Pericardium (tissue), 1 donor: Measurements from ENCODE around the genes DCLRE1A and HSPA12A.

- RRBS = no CpG with 5 or more reads among the region's 47 CpGs
These were observed at the start of gene DCLRE1A for GRCh38 chr10:113853723-113854744. TSS of gene DCLRE1A (minus strand) at chr10:113854082.

DNA sequence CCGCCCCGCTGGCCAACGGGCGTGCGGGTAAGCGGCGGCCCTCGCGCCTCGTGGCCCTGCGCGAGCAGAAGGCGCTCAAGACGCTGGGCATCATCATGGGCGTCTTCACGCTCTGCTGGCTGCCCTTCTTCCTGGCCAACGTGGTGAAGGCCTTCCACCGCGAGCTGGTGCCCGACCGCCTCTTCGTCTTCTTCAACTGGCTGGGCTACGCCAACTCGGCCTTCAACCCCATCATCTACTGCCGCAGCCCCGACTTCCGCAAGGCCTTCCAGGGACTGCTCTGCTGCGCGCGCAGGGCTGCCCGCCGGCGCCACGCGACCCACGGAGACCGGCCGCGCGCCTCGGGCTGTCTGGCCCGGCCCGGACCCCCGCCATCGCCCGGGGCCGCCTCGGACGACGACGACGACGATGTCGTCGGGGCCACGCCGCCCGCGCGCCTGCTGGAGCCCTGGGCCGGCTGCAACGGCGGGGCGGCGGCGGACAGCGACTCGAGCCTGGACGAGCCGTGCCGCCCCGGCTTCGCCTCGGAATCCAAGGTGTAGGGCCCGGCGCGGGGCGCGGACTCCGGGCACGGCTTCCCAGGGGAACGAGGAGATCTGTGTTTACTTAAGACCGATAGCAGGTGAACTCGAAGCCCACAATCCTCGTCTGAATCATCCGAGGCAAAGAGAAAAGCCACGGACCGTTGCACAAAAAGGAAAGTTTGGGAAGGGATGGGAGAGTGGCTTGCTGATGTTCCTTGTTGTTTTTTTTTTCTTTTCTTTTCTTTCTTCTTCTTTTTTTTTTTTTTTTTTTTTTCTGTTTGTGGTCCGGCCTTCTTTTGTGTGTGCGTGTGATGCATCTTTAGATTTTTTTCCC lies 1.6 kb downstream of the ADRB1 start:
- RRBS = 4% methylated on average over 28 of the region's 90 CpGs

DNA sequence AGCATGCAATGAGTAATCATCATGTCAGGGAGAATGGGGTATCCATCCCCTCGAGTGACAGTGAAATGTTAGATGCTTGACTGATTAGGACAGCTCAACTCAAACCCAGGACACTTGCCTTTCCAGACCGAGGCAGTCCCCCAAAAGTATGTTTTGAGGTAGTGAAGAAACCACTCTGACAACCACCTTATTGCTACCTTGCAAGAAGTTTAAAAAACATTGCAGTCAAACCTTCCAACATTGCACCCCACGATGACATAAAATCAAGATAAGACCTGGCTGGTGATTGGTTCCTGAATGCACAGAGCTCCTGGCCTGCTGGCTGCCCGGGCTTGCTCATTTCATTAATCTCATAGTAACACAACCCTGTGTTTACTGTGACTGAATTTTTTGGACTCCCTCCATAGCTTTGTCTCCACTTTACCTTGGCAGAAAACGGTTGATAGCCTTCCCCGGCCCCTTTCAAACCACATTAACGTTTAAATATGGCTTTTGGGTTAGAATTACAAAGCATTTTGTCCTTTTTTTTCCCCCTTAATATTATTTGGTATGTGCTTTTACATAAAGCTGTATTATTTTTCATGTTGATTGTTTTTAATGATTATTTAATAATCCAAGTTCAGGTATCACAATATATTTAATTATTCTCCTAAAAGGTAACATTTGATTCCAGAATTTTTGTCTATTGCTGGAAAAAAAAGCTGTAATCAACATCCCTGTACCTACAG lies 27.5 kb downstream of the VWA2 start:
- RRBS = no CpG with 5 or more reads among the region's 7 CpGs

DNA sequence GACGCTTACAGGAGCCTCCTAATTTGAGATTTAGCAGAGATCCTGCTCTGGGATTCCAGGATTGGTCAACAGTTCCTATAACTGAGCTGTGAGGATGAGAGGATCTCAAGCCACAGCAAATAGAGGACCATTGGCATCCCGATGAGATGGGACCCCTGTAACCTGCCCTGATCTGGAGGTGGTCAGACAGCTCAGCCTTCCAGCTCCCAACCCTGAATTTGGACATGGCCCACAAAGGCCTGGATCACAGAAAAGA lies 32.9 kb downstream of the VWA2 start:
- RRBS = no CpG with 5 or more reads among the region's 2 CpGs

DNA sequence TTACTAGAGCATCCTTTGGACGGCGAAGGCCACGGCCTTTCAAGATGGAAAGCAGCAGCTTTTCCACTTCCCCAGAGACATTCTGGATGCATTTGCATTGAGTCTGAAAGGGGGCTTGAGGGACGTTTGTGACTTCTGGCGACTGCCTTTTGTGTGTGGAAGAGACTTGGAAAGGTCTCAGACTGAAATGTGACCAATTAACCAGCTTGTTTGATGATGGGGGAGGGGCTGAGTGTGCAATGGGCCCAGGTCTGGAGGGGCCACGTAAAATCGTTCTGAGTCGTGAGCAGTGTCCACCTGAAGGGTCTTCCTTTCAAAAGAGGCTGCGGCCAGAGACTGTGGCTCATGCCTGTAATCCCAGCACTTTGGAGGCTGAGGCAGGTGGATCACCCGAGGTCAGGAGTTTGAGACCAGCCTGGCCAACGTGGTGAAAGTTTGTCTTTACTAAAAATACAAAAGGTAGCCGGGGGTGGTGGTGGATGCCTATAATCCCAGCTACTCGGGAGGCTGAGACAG lies 52.7 kb downstream of the VWA2 start:
- RRBS = no CpG with 5 or more reads among the region's 13 CpGs

DNA sequence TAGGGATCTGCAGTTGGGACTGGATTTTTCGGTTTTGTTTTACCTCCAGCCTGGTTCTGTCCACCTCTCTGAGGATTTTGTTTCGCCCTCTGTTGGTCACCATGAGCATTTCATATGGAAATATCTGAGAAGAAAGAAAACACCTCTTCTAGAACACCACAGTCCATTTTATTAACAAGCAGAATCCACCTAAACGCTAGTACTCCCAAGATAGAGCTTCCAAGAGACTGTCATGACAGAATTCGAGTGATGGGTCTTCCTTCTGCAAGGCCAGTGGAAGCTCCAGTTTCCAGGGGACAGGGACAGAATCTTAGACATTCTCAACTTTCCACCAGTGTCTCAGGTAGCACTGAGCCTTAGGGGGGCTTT lies 33.5 kb upstream of the AFAP1L2 start:
- RRBS = no CpG with 5 or more reads among the region's 4 CpGs

GRCh38 chr10:114489564-114490367 lies 85.5 kb upstream of the AFAP1L2 start:
- RRBS = no CpG with 5 or more reads among the region's 13 CpGs

GRCh38 chr10:114518552-114518968 lies 114.3 kb upstream of the AFAP1L2 start:
- RRBS = no CpG with 5 or more reads among the region's 2 CpGs

DNA sequence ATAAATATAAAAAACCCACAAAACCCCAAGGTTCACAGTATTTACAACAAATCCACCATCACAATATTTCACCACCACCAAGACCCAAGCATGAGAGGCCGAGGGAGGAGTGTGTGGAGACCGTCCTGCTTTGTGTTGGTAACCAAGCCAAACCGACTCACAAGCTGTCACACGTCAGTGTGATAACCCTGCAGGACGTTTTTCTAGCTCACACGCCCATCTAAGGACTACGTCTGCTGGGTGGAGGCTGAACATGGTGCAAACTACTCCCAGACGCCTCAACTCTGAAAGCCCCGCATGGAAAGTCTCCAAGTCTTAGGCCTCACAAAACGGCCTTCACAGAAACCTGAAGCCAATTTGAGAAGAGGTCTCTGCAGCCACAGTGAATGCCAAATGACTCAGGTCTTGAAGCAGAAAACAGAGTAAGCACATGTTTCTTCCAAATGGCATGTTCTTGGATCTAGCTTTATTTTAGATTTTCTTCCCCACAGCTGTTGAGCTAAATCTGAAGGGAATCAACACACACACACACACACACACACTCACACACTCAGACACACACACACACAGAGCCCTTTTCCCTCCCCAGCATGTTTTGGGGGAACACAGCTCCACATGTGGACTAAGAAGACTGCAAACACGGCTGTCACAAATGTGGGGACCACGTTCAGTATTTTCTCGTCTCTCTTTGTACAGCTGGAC lies 116.5 kb downstream of the ABLIM1 start:
- RRBS = no CpG with 5 or more reads among the region's 13 CpGs

DNA sequence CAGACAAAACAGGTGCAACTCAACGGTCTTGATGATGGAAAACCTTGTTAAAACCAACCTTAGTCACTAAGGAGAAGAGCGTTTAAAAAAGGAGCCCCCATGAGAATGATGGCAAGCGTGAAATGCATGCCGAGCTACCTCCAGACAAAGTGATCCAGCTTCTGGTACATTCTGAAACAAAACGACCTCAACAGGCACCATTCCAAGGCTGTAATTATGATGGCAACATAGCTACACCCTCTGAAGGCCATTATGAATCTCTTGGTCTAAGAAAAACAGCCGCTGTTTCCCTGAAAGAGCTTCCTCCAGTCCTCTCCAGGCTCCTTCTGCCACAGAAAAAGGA lies 49.9 kb upstream of the ABLIM1 start:
- RRBS = no CpG with 5 or more reads among the region's 6 CpGs

GRCh38 chr10:114768962-114769328 lies 52.6 kb upstream of the FHIP2A start:
- RRBS = no CpG with 5 or more reads among the region's 8 CpGs

GRCh38 chr10:115093841-115094562 lies 837 bp downstream of the ATRNL1 start:
- RRBS = 3% methylated on average over 25 of the region's 52 CpGs

DNA sequence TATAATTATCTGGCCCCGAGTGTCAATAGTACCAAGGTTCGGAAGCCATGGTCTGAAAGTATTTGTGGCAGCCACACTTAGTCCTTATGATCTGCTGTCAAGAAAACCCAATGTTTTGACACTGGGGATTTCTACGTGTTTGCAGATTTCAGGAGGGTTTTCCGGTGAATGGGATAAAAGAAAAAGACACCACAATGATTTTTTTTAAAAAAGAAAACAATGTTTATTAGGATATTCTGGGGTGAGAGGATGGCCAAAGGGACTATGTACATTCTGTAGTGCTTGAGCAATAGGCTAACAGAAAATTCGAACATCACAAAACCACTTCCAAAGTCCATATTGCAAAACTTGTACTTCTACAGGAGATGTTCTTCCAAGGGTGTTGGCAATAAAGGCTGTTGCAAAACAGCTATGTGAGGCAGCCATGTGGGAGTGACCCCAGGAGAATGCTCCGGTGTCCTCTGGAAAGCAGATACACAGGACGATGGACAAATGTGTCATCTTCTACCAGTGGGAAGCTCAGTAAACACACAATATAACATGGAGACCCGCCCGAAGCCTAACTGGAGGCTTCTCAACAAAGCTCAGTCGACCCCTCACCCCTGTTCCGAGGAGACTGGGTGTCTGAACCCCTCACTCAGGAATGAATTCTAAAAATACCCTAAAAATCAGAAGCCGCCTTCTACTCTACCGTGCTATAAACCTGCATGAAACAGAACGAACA lies 216.1 kb downstream of the GFRA1 start:
- RRBS = no CpG with 5 or more reads among the region's 14 CpGs

DNA sequence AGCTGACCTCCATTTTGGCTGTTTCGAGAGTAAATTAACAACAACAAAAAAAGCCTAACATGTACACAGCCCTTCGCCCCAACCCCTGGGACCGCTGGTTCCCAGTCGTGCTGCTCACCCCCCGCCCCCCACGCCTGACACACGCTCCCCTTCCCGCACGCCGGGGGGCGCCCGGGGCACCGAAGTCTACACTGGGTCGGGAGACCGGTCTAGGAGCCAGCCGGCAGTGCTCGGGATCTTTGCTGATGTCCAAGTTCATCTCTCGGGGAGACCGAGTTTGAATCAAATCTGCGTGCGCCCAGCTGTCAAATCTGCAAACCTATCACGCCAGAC lies 1.0 kb upstream of the GFRA1 start:
- RRBS = no CpG with 5 or more reads among the region's 22 CpGs

DNA sequence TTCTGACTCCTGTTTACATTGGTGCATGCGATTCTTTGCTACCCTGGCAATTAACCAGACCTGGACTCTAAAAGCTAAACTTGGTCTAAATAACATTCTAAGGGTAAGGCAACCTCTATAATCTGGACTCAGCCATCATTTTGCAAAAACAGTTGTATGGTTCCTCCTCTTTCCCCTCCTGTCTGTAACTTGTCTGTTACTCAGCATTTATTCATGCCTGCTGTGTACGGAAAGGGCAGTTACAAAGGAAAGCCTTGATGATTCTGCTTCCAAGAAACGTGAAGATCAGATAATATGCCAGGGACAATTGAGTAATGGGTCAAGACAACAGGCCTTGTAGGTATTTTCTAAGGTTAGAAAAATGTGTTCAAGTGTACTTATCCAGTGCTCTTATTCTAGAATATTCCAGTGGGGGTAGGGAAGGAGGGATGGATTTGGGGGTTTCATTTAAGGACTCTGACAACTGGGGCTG lies 1.8 kb upstream of the C10orf82 start:
- RRBS = no CpG with 5 or more reads among the region's 3 CpGs

- RRBS = no CpG with 5 or more reads among the region's 4 CpGs
These were observed 18.4 kb upstream of the C10orf82 start for GRCh38 chr10:116688290-116688489.

- RRBS = 2% methylated on average over 6 of the region's 66 CpGs
These were observed 483 bp downstream of the HSPA12A start for GRCh38 chr10:116741779-116742387.

DNA sequence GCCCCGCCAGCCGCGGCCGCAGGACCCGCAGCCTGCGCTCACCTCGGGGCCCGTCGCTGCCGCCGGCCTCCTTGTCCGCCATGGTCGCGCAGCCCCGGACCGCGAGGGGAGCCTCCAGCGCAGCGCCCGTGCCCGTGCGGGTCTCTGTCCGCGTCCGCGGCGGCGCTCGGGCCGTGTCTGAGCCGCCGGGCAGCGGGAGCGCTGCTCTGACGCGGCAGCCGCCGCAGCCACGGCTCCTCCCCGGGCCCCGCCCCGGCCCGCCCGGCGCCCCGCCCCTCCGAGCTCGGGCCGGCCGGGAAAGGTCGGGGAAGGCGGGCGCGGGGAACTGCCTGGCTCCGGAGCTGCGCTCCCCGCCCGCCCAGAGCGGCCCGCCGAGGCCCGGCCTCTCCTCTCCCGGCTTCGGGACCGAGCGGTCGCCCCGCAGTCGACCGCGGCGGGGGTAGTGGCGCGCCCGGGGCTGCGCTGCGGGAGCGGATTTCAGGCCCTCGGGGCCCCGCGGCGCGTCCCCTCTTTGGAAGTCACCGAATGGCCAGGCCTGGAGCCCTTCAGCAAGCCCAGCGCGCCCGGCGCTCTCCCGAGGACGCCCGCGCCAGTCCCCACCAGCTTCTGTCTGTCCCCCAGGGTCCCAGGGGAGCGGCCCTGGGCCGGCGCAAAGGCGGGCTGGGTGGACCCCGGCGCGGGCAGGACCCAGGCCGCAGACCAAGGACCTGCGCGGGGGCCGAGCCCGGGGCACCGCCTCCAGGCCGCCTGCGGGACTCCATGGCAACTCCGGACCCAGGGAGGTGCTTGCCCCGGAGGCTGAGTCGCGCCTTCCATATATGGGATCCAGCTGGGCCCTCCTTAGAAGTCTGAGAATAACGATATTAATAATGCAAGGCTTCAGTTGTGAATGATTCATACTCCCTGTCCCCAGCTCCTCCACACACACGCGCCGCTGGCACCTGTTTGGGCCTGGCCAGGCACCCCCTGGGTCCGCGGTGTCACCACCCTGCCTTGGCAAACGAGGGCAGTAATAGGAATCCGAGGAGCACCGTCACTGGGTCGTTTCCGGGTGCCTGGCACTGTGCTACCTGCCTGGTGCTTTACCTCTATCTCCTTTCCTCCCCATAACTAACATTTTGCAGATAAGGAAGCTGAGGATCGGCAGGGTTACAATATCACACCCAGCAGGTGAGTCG lies at the start of gene HSPA12A:
HSPA12A (minus strand) TSS at position 179 of the 1,178 bp plus-strand sequence.
- RRBS = 1% methylated on average over 74 of the region's 124 CpGs

DNA sequence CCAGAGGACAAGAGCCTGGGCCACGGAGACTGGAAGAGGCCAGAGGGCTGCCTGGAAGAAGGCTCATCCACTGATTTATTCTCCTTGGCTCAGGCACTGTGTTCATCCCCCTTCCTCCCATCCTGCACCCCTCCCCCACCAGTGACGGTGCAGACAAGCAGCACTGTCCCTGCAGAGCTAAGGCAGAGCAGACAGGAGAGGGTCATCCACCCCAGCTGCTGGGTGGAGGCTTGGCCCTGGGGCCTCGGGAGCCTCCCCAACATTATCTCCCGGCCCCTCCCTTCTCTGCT lies 24.8 kb upstream of the HSPA12A start:
- RRBS = no CpG with 5 or more reads among the region's 4 CpGs

GRCh38 chr10:116848881-116849342 lies 387 bp upstream of the ENO4 start:
- RRBS = 2% methylated on average over 14 of the region's 29 CpGs